ENCODE data around the genes CALHM1 and CFAP43.

DNA sequence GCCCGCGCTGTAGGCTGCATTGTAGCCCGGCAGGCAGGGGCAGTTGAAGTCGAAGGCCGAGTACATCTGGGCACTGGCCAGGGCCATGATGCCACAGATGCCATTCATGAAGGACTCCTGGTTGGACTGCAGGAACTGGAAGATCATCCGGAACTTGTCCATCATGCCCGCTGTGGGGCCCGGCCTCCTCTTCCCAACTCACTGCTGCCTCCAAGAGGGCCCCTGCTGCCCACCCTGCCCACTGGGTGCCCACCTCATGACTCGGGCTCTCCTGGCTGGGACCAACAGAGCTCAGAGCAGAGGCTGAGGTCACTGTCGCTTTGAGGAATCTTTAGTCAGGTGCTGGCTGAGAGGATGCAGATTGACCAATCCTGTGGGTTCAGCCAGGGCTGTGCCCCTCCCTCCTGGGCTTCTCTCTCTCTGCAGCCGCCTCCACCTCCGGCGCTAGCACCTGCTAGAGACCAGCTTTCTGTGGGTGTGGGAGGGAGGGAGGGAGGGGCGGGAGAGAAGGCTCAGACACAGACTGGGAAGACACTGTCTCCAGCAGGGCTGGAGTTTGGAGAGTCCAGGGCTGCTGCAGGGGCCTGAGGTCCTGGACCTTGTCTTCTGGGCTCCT lies at the start of gene CALHM1:
Gene CALHM1, minus strand, starts transcription at position 314 of the 616 bp plus-strand sequence.
- RAMPAGE, long total RNA: no peak
- RRBS: 100% methylated on average over 1 of the region's 14 CpGs

GRCh38 chr10:103551587-103552174 lies 58.2 kb downstream of the NEURL1 start:
- RAMPAGE, long total RNA: no peak
- RRBS: 64% methylated on average over 1 of the region's 8 CpGs

DNA sequence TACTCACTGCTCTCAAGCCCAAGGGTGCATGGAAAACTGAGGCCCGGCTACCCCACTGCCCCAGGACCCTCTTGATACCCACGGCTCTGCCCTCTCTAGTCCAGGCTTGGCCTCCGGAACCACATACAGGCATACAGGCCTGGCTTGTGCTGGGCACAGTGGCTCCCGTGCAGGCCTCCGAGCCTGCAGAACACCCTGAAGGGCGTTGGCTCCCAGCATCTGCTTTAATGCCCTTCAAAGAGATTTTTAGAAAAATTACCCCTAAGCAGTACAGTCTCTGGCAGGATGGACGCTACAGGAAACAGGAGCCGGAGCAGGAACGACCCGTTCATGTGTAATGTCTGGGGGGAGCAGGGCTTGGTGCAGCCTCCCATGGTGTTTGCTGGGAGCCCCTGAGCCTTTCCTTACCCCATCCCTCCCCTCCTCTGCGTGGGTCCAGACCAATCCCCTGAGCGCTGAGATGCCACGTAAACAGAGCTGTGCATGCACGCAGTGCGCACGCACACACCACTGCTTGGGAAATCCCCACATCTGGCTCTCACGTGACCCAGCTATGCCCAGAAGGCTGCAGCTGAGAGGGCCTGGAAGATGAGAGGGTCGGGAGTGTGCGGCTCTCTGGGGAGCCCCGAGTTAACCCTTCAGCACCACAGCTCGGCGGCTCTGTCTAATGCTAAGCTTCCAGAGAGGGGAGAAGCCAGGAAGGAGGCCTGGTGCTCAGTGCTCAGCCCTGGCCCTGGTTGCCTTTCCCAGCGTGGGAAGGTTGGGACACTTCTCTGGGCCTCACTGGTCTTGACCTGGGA lies 177.4 kb downstream of the SH3PXD2A start:
- RAMPAGE, long total RNA: no peak
- RRBS: 88% methylated on average over 3 of the region's 23 CpGs

- RAMPAGE, long total RNA: no peak
- RRBS: 100% methylated on average over 1 of the region's 33 CpGs
Observed at GRCh38 chr10:103746372-103747650, 108.6 kb downstream of the SH3PXD2A start.

DNA sequence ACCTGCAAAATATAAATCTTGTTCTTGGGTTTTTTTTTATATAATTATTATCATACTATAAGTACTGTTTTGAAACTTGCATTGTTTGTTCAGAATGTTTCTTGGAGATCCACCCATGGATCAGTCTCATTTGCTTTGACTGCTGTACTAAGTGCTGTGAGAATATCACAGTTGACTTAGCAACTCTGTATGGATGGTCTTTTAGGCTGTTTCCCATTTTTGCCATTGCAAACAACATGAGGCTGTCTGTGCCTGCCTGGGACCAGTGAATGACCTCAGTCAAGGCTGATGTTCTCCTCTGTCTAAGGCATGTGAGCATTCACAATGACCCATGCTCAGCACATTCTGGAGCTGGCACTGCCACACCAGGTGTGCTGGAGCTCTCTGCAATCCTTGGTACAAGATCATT lies 62.1 kb downstream of the SH3PXD2A start:
- RAMPAGE, long total RNA: no peak

- RAMPAGE, long total RNA: no peak
- RRBS: no CpG with 5 or more reads among the region's 17 CpGs
Observed at GRCh38 chr10:103839058-103839788, 16.2 kb downstream of the SH3PXD2A start.

GRCh38 chr10:103887737-103888424 lies 30.1 kb downstream of the STN1 start:
- RAMPAGE, long total RNA: no peak
- RRBS: no CpG with 5 or more reads among the region's 5 CpGs

- RAMPAGE, long total RNA: no peak
Observed at GRCh38 chr10:104221848-104222156, 10.4 kb downstream of the CFAP43 start.

GRCh38 chr10:104231699-104232930 lies at the start of gene CFAP43:
Gene CFAP43, minus strand, starts transcription at chr10:104232364.
- RAMPAGE, long total RNA: no peak
- RRBS: 1% methylated on average over 7 of the region's 78 CpGs

DNA sequence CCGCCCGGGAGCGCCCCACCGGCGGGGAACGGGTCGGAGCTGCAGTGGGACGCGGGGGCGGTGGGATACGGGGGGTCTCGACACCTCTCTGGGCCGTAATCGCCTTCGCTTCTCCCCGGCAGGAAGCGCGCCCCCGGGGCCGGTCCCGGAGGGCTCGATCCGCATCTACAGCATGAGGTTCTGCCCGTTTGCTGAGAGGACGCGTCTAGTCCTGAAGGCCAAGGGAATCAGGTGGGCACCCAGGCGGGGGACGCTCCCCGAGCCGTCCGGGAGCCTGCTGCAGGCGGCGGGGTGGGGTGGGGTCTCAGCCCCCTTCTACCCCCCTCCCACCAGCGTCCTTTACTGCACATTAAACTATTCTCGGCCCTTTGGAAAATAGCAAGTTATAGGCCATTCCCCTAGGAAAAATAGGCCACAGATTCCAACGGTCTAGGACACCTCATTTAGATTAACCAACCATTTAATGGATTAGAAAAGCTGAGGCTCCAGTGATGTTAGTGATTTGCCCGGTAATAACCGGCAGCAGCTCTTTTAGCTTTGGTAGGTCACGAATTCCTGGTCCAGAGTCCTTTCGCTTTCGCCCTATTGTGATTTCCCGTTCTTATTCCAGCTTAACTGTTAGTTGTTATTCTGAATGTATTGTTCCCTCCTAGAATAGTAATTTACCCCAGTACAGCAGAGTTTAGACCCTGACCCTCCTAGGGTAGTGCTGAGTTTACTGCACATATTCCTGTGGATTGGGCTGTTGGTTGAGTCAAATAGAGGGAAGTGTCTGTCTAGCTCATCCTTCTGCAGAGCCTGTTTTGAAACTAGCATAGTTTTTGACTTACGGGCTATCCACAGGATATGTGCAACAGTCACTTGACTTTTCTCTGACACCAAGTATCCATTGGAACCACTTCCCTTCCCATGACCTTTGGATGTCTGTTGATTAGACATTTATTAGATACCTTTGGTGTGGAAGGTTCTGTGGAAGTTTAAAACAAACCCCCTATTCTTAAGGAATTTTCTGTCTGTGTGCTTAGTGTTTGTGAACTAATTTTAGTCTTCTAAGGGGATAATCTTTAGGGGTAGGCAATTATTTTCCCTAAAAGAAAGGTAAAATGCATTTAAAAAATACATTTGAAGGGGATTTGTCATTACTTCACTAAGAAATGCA lies 728 bp downstream of the GSTO1 start:
- RAMPAGE, long total RNA: no peak
- RRBS: 1% methylated on average over 15 of the region's 43 CpGs

DNA sequence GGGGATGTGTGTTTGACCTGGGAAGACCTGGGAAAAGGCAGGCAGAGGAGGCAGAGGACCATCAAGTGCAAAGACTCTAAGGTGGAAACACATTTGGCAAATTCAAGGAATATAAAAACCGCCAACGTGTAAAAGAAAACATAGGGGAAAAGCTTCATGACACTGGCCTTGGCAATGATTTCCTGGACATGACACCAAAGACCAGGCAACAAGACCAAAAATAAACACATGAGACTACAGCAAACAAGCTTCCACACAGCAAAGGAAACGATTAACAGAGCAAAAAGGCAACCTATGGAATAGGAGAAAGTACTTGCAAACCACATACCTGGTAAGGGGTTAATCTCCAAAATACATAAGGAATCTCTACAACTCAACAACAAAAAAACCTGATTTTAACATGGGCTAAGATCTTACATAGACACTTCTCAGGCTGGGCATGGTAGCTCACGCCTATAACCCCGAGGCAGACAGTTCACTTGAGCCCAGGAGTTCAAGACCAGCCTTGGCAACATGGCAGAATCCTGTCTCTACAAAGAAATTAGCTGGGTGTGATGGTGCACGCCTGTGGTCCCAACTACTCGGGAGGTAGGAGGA lies 3.6 kb downstream of the GSTO1 start:
- RAMPAGE, long total RNA: no peak
- RRBS: no CpG with 5 or more reads among the region's 7 CpGs

DNA sequence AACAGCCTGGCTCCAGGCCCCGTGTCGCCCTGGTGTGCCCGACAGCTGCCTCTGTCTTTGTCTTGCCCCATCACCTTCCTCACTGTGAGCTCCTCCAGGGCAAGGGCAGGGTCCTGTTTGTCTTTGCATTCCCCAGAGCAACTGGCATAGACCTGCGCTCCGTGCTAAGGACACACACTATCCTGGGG lies 10.5 kb downstream of the ITPRIP start:
- RAMPAGE, long total RNA: no peak
- RRBS: no CpG with 5 or more reads among the region's 5 CpGs

- RAMPAGE, long total RNA: no peak
- RRBS: no CpG with 5 or more reads among the region's 9 CpGs
Observed at GRCh38 chr10:104329773-104330871, 8.1 kb downstream of the ITPRIP start.

DNA sequence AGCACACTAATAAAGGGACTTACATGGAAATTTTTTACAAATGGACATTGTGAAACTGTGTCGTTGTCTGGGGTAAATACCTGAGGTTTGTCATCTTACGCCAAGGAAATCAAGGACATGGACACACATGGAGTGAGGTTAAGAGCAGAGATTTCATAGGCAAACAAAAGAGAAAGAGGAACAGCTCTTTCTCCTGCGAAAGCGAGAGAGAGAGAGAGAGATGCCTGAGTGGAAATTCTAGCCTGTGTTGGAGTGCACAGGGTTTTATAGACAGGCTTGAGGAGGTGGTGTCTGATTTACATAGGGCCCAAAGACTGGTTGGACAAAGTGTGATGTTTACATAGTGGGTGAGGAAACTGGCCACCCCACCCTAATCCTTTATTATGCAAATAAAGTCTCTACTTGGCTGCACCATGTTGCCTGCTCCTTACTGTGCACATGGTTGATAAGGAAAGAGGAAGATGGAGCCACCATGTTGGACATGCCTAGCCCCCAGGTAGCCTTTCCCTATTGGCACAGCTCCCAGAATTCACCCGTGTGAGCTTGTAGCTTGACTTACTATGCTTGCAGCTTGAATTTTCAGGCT lies 967.8 kb upstream of the SORCS1 start:
- RAMPAGE, long total RNA: no peak
- RRBS: no CpG with 5 or more reads among the region's 5 CpGs

DNA sequence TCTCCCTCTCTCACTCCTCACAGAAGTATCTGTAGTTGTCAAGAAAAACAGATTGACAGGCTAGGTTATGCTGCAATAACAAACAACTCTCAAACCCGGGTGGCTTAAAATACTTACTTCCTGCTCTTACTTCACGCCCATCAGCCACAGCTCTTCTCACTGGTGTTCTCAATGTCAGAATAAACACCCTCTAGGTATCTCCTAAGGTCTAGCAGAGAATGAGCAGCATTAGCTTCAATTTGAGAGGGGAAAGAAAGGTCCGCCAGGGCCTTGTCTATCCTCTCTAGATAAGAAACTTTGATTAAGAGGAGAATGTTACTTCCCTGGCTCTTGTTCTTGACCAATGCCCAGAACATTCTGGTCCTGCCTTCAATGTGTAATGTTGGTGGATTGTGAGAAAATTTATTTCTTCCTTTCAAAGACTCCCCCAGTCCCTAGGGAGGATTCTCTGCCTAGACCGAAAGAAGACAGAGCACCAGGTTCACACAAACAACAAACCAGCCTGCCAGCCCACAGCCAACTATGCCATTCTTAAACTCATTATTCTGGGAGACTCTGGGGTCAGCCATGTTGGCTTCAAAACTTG lies 1028.6 kb downstream of the XPNPEP1 start:
- RAMPAGE, long total RNA: no peak
- RRBS: no CpG with 5 or more reads among the region's 4 CpGs

DNA sequence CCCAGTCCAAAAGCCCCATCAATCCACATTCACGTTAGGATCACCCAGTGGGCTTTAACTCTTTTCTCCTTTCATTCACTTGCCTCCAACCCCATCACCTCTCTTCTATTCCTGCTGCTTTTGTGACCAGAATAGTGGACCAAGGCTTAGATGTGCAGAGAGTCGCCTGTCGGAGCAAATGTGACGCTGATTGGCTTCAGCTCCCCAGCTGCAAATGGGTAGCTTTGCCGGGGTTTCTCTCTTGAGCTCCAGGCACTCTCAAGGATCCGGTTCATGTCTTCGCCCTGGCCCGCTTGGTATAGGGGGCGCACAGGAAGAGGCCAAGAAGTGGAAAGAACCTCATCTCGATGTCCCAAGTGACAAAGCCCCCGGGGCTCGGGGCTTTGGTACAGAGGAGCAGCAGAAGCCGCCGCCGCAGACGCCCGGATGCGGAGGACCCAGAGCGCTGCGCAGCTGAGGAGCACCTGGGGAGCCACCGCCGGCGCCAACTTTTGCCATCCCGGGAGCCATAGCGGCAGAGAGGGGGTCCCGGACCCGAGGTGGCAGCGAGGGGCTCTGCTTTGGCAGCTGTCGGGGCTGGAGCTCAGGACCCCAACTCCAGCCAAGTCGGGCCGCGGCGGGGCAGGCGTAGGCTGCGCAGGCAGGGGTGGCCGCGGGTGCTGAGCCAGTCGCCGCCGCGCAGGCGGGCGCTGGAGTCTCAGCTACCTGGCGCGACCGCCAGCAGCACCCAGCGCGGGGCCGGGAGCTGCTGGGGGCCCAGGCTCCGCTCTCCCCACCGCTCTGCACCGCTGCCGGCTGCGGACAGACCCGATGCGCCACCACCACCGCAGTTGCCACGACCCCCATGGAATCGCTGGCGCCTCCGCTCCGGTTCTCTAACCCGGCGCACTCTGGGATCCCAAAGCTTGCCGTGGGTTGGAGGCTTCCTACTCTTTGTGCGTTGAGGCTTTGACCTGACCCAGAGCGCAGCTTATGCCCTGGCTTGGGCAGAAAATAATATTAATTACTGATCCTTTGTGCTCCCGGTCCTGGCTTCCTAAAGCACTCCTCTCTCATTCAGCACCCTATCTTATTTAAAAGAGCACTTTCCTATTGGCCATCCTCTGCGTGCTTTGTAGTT lies 466.5 kb downstream of the XPNPEP1 start:
- RAMPAGE, long total RNA: no peak
- RRBS: 3% methylated on average over 26 of the region's 69 CpGs

DNA sequence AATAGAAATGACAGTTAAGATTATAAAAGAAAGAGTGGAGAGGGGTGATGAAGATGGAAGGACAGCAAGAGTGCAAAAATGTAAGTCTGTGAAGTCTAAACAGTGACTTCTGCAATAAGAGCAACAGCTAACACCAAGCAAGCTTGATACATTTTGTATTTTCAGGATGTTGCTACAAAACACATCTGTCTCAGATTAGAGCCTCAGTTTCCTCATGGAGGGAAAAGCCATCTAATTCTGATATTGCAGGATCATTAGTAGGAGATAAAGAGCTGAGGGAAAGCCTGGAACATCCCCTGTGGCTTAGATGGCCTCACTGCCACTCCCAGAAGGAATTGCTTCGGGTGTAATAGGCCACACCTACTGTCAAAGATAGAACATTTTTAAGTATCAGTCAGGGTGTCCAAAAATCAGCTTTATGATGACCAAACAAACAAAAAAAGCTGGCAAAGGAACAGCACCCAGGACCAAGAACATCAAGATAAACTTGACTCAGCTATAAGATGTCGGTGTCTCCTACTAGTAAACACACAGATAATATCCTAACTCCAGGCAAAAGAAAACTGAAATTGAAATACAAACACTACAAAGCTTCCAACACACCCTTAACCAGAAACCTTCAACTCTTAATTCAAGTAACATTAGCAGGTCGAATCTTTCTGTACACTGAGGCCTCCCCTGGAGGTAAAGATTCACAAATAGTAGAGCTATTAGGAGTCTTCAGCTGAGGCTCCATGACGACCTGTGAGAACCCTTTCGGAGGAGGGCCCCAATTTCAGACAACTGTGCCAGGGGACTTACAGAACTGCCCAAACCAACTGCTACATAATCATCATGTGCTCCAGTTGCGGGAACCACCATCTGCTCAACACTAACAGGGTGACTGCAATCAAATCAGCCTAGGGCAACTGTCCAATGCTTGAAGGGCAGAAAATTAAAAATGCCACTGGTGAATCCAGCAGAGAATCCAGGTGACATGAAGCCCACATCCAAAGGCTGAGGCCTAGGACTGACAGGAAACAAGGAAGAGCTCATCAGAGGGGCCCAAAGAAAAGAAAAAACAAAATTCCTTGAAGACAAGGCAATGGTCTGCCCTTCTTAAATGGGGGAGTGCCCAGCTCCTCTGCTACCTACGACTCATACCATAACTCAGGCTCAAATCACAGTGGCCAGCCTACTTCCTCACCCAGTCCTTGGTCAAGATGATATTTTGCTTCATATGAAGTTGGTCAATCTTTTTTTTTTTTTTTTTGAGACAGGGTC lies 20.3 kb downstream of the XPNPEP1 start:
- RAMPAGE, long total RNA: no peak
- RRBS: no CpG with 5 or more reads among the region's 7 CpGs

DNA sequence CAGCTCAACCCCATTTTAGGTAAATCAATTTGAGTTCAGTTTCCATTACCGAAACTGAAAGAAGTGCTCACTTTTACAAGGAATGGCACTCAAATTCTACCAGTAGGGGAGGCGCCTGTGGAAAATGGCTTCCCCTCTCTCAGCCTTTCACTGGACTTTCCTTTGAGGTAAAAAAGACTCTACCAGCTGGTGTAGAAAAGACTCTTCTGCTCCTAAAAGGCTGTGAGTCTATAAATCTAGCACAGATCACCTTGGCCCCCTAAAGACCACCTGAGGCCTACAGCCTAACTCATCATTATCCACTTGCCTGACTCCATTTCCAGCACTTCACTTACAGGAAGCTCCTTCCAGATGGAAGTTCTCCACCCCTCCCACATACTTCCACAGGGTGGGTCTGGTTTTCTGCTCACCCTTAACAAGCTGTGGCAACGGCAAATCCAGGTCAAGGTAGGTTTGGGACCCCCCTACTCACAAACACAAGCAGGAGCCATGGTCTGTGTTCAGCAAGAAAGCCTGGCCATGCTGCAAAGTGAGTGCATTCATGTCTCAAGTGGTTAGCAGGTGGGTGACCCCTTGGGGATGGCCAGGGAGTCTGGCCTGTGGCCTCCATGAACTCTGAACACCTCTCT lies 1.1 kb downstream of the XPNPEP1 start:
- RAMPAGE, long total RNA: no peak
- RRBS: no CpG with 5 or more reads among the region's 3 CpGs

DNA sequence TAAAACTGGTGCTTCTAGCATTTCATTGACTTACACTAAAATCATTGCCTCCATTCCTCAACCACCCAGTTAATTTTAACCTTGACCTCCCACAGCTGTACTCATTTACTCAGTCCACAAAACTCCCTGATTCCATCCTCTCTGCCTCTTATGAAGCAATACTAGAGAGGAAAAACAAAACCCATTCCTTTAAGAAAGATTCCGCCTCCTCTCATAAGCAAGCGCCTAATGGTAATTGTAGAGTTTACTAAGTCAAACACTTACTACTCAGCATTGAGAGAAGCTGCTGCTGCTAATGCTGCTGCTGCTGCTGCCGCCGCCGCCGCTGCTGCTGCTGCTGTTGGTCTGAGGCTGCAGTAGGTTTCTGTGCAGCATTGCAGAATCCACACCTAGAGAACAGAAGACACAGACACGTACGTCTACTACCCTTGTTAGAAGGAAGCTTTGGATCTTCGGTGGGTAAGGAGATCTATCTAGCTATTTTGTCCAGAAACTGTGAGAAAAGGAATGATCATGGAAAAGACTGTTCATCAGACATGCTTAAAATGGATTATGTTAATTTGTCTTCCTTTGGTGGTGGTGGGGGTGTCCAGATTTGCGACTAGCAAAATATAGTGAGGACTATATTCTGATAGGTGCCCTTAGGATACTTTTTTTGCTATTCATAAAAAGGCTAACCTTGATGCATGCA lies 1.9 kb upstream of the ADD3 start:
- RAMPAGE, long total RNA: start-site peak on the plus strand centred at position 327 of the sequence, 175 bp wide, 63 and 20 reads in 2 replicates
- RRBS: no CpG with 5 or more reads among the region's 10 CpGs

DNA sequence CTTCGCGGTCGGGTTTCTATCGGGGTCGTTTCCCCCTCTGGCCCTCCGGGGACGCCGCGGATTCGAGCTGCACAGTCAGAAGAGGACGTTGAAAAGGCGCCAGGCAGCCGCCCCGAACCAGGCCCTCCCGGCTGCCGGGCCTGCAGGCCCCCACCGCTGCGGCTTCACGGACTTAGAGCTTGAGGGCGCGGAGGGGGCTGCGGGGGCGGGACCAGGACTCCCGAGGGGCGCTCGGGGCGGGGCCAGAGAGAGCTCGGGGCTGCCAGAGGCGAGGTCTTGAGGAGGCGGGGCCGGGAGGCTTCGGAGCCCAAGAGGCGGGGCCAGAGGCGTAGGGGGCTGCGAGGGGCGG lies 275 bp upstream of the ADD3 start:
- RAMPAGE, long total RNA: no peak
- RRBS: under 1% methylated on average over 14 of the region's 36 CpGs